Smooth muscle cell (in vitro differentiated cells): ENCODE measurements around a stretch of chr3.

- RAMPAGE, long total RNA = no peak
Observed at GRCh38 chr3:152376610-152377314, 108.0 kb downstream of the MBNL1 start.

- RAMPAGE, long total RNA = no peak
Observed at GRCh38 chr3:152382332-152382712, 113.6 kb downstream of the MBNL1 start.

DNA sequence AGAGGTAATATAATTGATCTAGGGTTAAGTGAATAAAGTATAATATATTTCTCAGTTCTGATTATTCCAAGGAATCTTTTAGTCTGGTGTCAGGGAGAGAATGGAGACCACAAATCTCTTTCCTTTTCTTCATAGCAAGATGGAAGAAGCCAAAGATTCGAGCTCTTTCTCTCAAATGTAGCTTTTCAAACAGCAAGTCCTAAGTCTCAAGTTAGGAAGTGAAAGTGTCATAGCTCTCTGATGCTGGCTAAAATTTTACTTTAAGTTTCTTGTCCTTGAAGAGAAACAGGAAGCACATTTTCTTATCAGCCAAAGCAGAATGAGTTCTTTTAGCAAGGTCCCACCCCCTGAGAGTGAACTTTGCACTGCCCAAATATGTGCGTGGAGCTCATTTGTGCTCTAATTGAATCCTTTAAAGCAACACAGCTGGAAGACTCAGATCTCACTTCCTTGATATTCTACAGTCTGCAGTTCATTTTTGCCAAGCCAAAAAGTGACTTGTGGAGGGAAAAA, 238.9 kb upstream of the P2RY1 start:
- RAMPAGE, long total RNA = no peak

DNA sequence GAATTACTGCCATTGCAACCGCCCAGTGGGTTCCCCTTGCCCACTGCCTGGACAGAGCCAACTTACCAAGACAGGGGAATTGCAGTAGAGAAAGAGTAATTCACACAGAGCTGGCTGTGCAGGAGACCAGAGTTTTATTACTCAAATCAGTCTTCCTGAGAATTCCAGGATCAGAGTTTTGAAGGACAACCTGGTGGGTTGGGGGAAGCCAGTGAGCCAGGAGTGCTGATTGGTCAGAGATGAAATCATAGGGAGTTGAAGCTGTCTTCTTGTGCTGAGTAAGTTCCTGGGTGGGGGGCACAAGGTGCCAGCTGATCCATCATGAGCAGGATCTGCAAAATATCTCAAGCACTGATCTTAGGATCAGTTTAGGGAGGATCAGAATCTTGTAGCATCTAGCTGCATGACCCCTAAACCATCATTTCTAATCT, 230.7 kb upstream of the P2RY1 start:
- RAMPAGE, long total RNA = no peak

GRCh38 chr3:152658928-152659179, 176.1 kb upstream of the P2RY1 start:
- RAMPAGE, long total RNA = no peak

- RAMPAGE, long total RNA = no peak
Observed at GRCh38 chr3:153052002-153052605, 109.9 kb upstream of the RAP2B start.

DNA sequence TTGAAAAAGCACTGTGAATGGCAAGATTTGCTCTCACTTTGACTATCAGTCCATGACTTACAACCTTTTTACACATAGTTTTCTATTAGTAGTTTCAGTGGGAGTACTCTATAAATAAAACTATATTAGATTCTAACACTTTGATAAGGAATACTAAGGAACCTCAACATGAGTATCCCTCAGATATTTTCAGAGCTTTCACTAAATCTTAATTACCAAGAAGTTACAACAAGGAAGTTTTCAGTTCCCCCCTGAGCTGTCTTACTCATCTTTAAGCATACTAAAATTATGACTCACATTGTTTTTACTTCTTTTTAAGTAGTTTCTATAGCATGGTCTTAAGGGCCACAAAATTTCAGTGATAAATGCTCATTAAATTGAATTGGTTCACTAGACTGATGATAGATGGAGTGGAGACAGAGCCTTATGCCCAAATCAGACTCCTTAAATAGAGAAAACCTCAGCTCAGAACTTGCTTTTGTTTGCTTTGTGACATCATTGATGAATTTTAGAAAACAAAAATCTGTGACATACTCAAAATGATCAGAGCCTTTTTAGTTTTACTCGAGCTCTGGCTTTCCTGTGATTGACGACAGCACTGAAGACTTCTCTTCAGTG, 31.5 kb upstream of the RAP2B start:
- RAMPAGE, long total RNA = no peak

GRCh38 chr3:153161300-153161760, 696 bp upstream of the RAP2B start:
- RAMPAGE, long total RNA = no peak

DNA sequence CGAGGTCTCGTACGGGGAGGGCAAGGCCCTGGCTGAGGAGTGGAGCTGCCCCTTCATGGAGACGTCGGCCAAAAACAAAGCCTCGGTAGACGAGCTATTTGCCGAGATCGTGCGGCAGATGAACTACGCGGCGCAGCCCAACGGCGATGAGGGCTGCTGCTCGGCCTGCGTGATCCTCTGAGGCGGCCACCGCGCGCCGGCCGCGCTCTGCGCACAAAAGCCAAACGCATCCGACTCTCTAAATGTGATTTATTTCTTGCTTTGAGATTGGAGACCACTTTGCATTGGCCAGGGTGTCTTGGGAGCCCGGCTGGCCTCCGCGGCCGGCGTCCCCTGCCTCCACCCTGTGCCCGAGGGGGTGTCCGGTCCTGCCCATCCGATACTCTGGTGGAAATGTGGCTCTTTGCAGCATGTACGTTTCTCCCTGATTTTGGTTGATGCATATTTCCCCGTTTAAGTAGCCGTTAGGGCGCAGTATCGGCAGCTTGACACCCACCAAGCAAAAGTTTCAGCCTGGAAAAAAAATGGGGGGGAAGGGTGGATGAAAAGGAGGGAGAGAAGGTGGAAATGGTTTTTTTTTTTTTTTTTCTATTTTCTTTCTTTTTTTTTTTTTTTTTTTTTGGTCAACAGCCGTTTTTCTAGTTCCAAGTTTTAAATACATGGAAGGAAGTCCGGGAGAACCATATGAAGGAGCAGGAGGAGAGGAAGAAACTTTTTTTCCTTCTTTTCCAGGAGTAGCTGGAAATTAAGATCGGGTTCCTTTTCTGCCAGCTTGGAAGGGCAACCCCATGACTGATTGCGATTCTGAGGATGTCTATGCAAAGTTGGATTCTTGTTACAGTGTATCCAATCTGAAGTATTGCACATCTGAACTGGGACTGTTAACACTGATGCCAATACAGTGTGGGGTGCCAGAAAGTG, 1.3 kb downstream of the RAP2B start:
- RAMPAGE, long total RNA = no peak

DNA sequence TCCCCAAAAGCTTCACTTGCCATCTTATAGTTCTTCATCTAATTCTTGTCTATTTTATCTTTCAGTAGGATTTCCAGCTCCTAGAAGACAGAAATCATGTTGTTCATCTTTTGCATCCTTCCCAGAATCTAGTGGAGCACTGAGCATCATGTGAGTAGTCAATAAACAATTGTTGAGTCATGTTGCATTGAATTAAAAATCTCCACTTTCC, 85.3 kb downstream of the RAP2B start:
- RAMPAGE, long total RNA = no peak

- RAMPAGE, long total RNA = no peak
Observed at GRCh38 chr3:153621998-153622278, 459.9 kb downstream of the RAP2B start.

DNA sequence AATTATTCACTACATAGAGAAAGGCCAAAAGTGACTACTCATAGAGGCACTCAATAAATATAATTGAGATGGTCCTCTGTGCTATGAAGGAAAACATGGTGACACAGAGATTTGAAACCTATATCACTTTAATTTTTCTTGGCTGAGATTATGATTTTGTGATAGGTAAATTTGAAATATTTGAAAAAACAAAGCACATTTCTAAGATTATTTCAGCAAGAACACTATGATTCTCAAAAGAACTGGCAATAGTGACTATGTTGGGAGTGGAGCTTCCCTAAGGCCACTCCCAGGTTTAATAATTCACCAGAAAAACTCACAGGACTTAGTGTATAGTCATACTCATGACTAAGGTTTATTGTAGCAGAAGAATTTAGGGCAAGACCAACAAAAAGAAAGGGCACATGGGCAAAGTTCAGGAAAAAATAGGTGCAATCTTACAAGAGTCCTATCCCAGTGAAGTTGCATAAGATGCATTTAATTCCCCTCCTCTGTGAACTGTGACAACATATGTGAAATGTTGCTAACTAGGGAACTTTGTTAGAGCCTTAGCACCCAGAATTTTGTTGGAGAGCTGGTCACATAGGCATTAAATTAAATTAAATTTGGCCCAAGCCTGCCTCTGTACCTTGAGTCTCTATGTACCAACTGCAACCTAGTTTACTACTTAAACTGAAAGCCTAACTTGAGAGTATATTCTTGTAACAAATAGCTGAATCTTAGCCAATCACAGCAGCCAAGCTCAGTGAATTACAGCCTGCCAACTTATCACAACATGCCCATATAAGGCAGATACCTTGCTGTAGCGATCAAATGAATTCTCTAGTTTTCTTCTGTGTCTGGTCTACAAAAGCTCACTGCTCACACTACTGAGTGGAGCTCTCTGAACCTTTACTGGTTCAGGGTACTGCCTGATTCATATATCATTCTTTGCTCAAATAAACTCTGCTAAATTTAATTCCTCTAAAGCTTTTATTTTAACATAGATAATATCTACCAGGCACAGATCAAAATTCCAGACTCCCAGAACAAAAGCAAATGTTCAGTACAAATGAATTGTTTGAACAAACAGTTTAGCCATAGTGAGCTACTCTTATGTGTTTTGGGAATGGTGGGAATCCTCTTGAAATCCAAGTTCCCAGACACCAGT, 386.2 kb upstream of the ARHGEF26 start:
- RAMPAGE, long total RNA = no peak

DNA sequence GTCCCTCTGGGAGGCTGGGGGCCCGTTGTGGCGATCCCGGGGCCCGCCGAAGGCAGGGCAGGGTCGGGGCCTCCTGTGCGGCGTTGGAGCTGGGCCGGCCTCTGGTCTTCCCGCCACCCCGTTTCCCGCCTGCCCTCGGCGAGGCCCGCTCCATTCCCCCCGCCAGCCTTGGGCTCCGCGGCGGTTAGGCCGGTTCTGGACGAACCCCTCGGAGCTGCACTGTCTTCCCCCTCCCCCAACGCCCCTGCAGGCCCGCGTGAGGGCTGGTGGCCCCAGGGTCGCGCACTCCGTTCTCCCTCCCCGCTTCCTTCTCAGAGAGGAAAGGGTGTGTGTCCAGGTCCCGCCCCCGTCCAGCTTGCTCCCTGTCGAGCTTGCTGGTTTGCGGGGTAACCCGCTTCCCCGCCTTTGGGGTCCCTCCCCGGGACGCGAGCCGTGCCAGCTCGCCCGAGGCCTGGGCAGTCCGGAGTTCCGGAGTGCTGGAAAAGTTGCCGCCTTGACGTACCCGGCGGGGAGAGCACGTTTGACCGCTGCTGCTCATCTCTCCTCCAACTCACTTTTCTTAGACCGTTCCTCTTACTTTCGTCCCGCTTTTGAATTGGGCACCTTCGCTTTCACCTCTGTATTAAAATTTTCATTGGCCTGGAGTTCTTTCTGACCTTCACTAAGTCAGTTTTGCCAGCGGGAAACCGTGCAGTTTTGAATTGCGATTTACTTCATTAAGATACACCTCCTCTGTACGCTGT, 1.0 kb downstream of the GMPS start:
- RAMPAGE, long total RNA = no peak

DNA sequence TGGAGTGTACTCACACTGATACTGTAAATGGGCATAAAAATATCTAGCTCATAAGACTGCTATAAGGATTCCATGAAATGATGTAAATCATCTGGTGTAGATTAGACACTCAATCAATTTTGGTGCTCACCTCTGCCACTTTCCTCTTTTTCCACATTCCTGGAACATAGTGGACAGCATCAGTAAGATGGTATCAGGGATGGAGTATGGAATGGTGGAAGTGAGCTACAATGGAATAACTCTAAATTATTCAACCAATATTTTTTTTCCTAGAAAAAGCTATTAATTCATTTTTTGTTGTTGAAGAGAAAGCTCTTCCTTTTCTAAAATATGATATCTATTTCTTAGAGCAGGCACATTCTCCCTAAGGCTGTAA, 6.6 kb downstream of the KCNAB1 start:
- RAMPAGE, long total RNA = no peak

GRCh38 chr3:156531367-156531647, 23.6 kb downstream of the SSR3 start:
- RAMPAGE, long total RNA = no peak

GRCh38 chr3:156691901-156692566, 17.6 kb downstream of the TIPARP start:
- RAMPAGE, long total RNA = no peak

DNA sequence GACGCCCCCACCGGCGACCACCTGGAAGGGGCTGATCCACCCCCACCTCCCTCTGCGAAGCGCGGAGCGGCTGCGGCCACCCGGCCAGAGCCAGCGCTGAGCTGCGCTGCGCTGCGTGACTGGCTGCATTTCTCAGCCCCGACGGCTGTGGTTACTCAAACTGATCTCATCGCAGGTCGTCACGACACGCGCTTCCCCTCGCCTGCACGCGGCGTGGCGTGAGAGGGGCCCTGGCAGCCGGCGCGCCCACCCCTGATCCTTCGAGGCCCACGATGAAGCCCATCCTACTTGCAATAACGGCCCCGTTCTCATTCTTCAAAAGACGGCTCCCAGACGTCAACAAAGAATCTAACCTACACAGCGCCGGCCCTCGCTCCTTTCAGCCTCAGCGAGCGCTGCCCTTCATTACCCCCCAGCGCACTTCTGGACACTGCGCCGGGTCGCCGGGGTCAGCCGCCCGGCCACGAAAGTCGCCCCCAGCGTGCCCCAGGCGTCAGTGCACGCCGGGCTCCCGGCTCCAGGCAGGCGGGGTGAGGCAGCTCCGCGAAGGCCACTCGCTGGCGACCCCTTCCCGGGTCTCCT, 10.0 kb upstream of the LEKR1 start:
- RAMPAGE, long total RNA = no peak

DNA sequence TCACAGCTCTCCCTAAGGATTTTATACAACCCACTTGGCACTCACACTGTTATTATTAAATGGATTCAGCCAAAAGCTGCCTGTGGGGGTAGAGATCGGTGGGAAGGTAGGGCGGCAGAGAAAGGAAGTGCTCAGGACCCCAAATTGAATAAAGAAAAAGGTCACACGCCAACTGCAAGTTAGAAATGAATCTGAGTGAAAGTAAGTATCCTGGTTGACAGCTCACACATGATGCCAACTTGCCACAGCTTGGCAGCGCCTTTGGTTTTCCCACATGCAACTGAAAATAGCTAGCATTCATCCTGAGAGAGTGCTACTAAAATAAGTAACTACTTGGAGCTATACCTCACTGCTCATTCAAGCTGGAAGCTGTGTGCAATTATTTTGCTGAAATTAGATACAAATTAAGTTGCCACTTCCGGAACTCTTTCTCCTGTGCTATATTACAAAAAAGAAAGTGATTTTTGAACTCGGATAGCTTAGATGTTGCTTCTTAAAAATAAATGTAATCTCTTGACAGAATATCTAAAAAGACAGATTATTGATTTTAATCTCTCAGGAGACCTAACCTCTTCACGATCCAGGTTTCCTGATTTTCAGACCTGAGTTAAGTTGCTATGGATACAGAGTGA, 73.5 kb downstream of the CCNL1 start:
- RAMPAGE, long total RNA = no peak

DNA sequence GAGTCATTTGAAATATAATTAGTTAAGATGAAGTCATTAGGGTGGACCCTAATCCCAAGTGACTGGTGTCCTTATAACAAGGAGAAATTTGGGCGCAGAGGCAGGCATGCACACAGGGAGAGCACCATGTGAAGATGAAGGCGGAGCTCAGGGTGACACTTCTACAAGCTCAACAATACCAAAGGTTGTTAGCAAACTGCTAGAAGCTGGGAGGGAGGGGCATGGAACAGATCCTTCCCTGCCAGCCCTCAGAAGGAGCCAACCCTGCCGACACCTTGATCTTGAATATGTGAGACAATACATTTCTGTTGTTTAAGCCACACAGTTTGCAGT, 57.9 kb downstream of the CCNL1 start:
- RAMPAGE, long total RNA = no peak

GRCh38 chr3:157104517-157104849, 55.5 kb downstream of the CCNL1 start:
- RAMPAGE, long total RNA = no peak